Parietal lobe (tissue), 2 donors: ENCODE measurements around the genes SPPL3 and P2RX7.

- RAMPAGE, long total RNA = no peak
These were observed 23.3 kb upstream of the RPLP0 start for GRCh38 chr12:120223716-120225197.

GRCh38 chr12:120238909-120239385 lies 26.6 kb downstream of the PXN start:
- RAMPAGE, long total RNA = no peak

DNA sequence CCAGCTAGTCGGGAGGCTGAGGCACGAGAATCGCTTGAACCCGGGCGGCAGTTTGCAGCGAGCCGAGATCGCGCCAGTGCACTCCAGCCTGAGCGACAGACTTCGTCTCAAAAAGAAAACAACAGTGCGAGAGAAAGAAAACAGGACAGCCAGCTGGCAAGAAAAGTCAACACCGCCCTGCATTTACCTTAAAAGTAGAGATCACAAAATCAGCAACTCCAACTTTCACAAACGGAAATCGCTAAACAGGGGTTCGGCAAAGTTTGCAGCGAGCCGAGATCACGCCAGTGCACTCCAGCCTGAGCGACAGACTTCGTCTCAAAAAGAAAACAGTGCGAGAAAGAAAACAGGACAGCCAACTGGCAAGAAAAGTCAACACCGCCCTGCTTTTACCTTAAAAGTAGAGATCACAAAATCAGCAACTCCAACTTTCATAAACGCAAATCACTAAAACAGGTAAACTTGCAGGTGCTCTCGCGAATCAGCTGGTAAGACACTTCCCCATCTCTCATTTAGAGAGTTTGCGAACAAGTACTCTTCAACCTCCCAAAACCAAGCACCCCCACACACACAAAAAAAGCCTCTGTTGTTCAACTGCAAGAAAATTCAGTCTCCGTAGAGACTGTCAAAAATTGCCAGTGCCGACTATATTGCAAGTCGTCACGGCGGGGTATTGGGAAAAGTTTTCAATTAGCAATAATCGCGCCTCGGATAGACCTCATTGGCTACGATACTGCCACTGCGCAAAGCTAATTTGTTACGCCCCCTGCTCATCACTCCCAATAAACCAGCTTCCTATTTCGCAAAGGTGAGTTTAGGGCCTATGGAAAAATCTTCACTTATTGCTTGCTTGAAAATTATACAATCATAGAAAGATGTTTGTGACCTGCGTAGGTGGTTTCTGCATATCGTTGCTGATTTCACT lies 9.4 kb upstream of the SIRT4 start:
- RAMPAGE, long total RNA = no peak

DNA sequence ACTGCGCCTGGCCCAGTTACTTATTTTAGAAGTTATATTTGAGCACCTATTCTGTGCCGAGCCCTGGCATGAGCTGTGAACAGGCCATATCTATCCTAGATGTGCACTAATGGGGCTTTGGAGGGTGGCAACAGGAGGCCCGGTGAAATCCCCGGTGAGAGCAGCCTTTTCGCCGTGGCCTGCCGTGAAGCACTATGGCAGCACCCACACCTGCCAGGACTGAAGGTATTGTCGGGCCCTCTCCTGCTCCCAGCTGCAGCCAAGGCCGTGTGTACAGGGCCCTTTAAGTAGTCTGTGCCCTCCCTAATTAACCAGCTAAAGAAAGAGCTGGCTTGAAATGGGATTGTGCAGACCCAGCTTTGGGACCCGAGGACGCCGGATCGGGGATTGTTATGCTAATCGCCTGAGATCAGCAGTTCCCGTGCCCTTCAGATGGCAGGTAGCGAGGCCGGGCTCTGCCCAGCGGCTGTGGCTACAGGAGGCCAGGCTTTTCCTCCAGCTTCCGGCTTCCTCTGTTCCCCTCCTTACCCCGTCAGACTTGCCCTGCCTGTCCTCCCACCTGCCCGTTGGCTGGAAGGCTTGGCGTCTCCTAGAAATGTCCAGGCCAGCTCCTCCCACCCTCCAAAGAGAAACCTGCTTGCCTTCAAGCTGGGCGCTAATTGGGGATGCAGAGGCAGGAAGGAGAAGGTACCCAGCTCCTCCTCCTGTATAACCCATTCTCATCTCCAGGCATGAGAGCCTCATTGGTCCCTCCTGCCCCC lies 25.5 kb upstream of the MSI1 start:
- RAMPAGE, long total RNA = no peak

DNA sequence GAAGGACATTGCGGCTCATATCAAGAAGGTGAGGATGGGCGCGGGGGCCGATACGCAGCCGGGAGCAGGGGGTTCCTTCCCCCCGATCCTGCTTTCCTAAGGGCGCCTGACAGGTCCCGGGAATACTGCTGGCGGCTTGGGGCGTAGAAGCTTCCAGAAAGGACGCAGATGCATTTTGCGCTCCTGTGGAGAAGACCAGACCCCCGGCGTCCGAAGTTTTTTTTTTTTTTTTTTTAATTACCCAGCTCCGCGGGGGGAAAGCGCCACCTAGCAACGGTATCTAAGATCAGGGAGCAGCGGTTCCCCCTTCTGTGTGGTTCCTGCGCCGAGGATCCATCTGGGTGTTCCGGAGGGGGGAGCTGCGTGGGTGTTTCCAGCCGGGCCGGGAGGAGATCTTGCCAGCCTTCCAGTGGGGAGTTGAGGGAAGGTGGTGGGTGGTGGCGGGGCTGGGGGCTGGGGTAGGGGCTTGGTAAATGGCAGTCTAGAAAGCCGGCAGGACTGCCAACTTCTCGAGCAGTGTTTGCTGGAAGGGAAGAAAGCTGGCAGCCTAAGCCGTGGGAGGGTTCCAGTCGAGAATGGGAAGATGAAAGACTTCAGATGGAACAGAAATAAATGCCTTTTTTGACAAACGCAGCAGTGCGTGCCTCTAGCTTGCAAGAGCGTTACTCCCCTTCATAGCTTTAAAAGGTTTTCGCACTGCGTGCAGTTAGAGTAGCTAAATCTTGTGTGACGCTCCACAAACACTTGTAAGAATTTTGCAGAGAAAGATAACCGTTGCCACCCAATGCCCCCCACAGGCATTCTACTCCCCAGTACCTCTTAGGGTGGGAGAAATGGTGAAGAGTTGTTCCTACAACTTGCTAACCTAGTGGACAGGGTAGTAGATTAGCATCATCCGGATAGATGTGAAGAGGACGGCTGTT lies 874 bp downstream of the DYNLL1 start:
- RAMPAGE, long total RNA = no peak

- RAMPAGE, long total RNA = no peak
These were observed 18.1 kb downstream of the RNF10 start for GRCh38 chr12:120552246-120552689.

- RAMPAGE, long total RNA = no peak
These were observed 22.8 kb downstream of the RNF10 start for GRCh38 chr12:120556654-120557671.

DNA sequence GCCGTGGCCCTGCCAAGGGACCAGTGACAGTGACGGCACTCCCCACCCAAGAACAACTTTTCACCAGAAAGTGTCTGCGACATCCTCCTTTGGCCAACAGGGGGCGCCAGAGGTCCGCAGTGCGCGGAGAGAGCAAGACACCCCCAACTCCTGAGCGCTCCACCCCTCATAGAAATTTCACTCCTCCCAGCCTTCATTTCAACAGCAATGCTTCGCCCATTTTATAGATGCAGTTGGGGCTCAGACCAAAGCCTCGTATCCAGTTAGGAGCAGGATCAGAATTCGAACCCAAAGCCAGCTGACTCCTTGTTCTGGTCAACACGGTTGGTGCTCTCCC lies 2.2 kb upstream of the POP5 start:
- RAMPAGE, long total RNA = no peak

DNA sequence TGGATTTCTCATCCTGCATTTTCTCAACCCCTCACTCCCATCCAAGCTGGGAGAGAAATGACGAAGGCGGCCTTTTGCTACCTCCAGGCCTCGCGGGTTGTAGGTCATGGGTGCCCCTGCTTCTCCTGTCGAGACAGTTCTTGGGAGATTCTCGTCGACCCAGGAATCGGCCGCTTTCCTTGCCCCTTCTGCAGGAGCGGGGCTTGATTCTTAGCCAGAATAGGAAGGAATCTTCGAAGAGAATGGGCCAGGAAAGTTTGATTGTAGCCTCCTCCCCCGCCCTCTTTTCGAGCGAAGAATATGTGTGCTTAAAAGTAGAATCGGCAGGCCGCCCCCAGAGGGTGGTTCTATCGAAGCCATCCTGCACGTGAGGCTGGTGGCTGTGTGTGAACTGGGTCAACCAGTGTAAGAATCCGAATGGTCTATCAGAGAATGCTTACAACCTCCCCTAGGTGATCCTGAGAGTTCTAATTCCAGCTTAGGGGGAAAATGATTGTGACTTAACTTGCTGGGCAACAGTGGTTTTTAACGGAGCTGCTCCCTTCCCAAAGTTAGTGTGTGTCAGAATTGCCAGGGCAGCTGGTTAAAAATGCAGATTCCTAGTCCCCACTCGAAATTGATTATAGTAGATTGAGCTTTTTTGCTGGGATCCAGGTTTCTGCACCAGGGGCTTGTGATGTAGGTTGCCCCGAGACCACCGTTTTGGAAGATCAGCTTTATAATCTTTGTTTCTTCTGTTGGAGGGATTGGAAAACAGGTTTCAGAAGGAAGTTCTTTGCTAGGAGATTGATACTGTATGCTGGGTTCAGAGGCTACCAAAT lies 1.0 kb downstream of the MLEC start:
- RAMPAGE, long total RNA = no peak

DNA sequence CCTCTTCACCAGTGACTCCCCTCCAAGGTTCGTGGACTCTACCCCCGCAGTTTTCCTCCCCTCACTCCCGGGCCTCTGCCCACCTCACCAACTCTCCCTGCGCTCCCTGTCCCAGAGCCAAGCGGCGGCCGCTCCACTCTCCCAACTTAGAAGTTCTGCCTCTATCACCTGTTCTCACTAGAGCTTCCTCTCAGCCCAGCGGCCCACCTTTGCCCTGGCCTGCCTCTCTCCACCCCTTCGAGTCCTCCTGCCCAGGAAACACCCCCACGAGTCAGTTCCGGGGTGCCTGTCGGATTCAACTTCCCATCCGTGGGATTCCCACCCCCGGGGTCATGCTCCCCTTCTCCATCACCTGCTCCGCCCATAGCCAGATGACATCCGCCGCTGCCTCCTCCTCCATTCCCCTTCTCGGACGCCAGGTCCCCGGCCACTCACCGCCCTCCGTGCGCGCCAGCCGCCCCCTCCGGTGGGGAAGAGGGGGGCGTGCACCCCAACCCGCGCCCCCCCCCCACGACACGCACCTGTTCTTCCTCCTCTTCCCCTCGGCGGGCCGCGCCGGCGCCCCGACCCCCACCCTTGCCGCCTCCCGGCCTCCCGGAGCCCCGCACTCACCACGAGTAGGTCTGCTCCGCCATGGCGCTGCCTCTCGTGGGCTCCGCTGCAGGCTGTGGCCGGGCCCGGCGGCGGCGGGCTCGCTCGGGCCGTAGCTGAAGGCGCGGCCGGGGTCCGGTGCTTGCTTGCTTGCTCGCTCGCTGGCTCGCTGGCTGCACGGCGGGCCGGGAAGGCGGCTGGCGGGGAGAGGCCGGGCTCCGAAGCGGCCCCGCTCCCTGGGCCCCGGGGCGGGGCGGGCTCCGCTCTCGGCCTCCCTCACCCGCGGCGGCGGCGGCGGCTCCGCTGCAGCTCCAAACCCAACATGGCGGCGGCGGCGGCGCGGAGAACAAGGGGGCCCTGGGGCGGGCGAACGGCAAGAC lies 640 bp downstream of the SPPL3 start:
- RAMPAGE, long total RNA = no peak

DNA sequence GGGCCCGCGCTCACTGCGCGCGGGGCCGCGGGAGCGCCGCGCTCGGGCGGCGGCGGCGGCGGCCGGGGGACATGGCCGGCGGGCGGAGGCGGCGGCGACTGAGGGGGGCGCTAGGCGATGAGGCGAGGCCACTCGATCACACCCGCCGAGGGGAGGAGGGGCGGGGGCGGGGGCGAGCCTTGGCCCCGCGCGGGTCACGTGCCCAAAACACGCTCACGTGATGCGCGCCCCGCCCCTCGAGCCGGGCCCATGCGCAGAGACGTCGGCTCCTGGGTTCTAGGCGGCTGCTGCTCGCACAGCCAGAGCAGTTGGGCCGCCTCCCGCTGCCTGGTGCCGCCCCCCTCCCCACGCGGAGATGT lies at the start of gene SPPL3:
Gene SPPL3 (minus strand): TSS at position 155 of the 359 bp plus-strand sequence.
- RAMPAGE, long total RNA = no peak

GRCh38 chr12:120984183-120984920 lies 6.0 kb downstream of the HNF1A start:
- RAMPAGE, long total RNA = no peak

GRCh38 chr12:121132514-121133682 lies at the start of gene P2RX7:
TSS of gene P2RX7 (plus strand) at chr12:121132876.
- RAMPAGE, long total RNA = no peak

GRCh38 chr12:121217076-121217614 lies 7.2 kb downstream of the P2RX4 start:
- RAMPAGE, long total RNA = no peak

DNA sequence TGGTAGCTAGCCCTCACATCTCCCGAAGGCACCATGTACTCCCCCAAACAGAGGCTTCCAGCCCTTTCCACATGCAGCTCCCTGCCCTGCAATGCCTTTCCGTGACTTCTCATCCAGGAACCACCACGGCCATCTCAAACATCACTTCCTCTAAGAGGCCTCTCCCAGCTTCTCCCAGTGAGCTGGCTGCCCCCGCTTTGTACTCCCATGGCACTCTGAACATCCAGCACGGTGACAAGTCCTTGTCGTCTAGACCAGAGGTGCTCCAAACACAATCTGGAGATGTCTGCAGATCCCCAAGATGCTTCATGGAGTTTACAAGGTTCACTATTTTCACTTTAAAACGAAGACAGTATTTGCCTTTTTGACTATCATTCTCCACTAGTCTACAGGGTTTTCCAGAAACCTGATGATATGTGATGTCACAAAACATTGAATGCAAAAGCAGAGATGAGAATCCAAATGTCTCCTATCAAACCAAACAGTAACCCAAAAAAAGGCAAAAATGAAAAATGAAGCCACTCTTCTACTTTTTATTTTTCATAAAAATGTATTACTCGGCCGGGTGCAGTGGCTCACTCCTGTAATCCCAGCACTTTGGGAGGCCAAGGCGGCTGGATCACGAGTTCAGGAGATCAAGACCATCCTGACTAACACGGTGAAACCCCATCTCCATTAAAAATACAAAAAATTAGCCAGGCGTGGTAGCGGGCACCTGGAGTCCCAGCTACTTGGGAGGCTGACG lies 34.7 kb downstream of the CAMKK2 start:
- RAMPAGE, long total RNA = no peak

GRCh38 chr12:121404808-121405527 lies 5.0 kb downstream of the RNF34 start:
- RAMPAGE, long total RNA = no peak

GRCh38 chr12:121429839-121430635 lies 30.1 kb downstream of the RNF34 start:
- RAMPAGE, long total RNA = no peak

DNA sequence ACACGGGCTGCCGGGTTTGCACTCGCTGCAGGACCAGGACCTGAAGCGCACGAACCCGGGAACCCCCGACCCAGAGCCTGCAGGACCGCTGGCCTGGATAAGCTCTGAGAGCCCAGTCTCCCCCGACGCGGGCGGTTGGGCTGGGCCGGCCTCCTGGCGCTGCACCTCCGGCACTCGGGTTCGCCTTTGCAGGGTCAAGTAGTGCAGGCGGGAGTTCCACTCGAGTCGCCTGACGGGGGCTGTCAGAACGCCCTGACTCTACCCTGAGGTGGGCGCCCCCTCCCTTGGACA lies 67.8 kb downstream of the RNF34 start:
- RAMPAGE, long total RNA = no peak

- RAMPAGE, long total RNA = no peak
These were observed 39.2 kb downstream of the RHOF start for GRCh38 chr12:121754157-121754763.

DNA sequence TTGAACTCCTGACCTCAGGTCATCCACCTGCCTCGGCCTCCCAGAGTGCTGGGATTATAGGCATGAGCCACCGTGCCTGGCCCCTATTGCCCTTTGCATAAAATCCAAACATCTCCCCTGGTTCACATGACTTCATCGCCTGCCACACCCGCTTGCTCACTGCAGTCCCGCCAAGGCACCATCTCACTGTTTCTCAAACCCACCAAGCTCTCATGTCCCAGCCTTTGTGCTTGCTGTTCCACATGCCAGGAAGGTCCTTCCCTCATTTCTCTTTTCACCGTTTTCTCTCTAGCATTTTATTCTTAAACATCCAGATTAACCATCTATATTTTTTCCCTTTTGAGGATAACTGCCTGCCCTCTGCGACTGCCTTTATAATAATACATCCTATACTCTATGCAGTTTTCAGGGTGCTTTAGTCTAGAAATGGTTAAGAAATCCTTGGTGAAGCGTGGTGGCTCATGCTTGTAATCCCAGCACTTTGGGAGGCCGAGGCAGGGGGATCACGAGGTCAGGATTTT lies 9.6 kb downstream of the RHOF start:
- RAMPAGE, long total RNA = no peak